Bronchus (tissue), 1 donor: ENCODE data around the genes WFIKKN2, SPAG9, NME1, MBTD1, CA10 and TOM1L1.

- PRO-cap = bidirectional peak, plus-strand start at chr17:50534600, minus-strand start at chr17:50534428
Measured at GRCh38 chr17:50534269-50534842, 1.8 kb downstream of the EPN3 start.

DNA sequence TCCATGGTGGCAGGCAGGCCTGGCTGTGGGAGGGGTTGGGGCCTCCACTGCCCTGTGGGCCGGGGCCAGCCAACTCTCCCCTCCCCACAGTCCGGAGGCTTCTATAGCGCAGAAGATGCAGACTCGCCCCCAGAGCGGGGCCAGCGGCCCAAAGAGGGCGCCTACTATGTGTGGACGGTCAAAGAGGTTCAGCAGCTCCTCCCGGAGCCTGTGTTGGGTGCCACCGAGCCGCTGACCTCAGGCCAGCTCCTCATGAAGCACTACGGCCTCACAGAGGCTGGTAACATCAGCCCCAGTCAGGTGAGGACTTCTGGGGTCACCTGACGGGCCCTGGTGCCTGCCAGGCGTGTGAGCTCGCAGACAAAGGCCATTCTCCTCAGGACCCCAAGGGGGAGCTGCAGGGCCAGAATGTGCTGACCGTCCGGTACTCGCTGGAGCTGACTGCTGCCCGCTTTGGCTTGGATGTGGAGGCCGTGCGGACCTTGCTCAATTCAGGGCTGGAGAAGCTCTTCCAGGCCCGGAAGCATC, 3.7 kb downstream of the SPATA20 start:
- PRO-cap = no peak

DNA sequence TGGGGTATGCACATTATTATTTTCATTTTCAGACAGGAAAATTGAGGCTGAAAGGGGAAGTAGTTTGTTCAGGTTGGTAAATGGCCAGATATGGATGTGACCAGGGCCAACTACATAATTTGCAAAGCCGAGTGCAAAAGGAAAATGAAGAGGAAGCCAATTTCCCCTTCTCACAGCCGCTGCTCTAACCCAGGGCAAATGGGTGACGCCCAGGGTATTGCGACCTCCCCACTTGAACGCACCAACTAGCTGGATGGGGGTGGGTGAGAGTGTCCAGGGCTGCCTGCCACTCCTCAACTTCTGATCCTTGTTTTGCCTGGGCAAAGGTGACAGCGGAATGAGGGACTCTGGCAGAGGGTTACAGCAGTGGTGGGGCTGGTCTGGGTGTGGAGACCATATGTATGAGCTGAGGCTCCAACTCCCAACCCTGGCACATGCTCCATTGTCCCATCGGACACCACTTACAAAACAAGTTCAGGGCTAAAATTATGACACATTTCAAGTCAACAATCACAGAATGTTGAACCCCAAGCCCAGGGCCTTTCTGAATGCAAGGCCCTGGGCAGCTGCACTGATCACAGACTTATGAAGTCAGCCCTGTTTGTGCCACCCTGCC, 1.7 kb downstream of the ANKRD40CL start:
- PRO-cap = no peak

GRCh38 chr17:50834420-50835442, 655 bp upstream of the WFIKKN2 start:
- PRO-cap = no peak

GRCh38 chr17:50835443-50835967, at the start of gene WFIKKN2:
WFIKKN2 (plus strand) TSS chr17:50835586.
- PRO-cap = no peak

GRCh38 chr17:50883943-50884373, 17.8 kb upstream of the TOB1 start:
- PRO-cap = no peak

DNA sequence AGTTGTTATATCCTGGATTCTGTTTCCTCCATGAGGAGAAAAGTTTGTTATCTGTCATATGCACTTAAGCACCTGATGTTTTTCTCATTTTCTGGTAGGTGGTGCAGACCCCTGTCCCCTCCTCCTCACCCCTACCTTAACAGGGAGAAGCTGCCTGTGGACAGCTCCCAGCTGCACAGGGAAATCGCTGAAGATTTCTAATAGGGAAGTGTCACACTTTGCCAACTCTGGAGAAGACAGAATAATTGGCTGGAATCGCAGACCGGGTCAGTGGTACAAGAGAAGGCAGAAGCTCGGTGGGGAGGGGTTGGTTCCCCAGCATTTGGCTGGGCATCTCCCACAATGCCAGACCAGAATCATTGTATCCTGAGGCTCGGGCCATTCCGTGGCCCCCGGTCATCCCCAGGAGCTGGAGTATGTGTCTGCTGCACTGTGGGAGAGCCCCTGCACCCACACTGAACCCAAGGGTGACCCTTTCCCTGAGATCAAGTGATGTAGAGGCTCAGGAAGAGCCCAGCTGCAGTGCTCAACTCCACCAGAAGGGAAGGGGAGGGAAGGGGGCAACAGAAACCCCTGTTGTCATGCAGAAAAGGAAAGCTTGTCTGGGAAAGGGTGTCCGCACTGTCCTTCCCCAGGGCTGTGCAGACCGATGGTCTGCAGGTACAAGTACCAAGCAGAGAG, 45.5 kb upstream of the TOB1 start:
- PRO-cap = no peak

DNA sequence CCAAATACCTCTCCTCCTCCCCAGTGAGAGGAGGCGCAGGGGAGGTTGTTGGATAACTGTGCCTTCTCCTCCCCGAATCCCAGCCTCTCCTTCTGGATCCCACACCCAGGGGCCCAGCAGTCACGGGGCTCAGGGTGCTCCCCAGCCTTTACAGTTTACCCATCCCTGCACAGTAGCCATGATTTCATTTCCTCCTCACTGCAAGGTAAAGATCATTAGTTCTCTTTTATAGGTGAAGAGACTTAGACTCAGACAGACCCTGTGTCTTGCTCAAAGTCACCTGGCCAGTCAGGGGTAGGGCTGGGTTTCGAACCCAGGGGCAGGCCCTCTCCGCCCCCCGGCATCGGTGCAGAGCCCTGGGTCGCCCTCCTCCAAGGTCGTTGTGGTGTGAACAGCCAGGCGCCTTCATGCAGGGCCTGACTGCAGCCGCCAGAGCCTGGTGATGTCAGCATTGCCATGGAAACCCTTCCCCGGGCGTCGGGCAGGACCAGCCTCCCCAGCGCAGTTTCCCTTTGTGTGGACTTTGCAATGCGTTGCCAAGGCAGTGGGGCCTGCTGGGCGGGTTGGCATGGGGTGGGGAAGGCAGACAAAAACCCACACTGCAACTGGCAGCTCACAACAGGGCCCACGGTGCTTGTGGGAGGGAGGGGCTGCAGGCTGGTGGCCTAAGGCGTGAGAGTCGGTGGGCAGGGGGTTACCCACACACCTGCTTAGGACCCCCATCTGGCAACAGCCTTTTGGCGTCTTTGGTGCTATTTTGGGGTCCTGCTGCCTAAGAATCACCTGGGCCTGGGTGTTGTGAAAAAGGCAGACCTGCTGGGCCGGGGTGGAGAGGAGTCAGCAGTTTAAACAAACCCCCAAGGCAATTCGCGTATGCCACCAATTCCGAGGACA, 53.5 kb upstream of the TOB1 start:
- PRO-cap = bidirectional peak, plus-strand start at position 585 of the sequence, minus-strand start at position 382 of the sequence

GRCh38 chr17:50935813-50936063, 69.6 kb upstream of the TOB1 start:
- PRO-cap = no peak

GRCh38 chr17:50946408-50947220, 80.5 kb upstream of the TOB1 start:
- PRO-cap = no peak

DNA sequence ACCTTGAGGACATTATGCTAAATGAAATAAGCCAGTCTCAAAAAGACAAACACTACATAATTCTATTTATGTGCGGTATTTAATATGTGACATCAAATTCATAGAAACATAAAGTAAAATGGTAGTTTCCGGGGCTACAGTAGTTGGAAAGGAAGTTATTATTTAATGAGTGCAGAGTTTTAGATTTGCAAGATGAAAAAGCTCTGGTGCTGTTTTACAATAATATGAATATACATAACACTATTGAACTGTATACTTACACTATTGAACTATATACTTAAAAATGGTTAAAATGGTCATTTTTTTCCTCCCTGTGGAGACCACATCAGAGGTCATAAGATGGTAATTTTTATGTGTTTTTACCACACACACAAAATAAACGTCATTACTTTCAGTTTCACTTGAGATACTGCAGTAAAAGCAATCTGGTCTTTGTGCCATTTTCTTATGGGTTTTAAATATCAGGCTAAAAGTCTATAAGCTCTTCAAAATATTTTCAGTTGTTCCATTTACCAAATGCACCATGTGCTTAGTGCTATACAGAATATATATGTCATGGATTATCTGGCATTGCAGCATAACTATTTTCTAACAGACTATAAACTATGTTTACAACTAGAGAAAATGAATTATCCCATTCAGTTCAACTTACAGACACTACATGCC, 90.9 kb downstream of the SPAG9 start:
- PRO-cap = no peak

- PRO-cap = bidirectional peak, plus-strand start at chr17:51120439, minus-strand start at chr17:51120394; bidirectional peak, plus-strand start at chr17:51120983, minus-strand start at chr17:51120865
Measured at GRCh38 chr17:51120295-51120926, at the start of gene SPAG9. SPAG9 (minus strand) TSS chr17:51120868.

DNA sequence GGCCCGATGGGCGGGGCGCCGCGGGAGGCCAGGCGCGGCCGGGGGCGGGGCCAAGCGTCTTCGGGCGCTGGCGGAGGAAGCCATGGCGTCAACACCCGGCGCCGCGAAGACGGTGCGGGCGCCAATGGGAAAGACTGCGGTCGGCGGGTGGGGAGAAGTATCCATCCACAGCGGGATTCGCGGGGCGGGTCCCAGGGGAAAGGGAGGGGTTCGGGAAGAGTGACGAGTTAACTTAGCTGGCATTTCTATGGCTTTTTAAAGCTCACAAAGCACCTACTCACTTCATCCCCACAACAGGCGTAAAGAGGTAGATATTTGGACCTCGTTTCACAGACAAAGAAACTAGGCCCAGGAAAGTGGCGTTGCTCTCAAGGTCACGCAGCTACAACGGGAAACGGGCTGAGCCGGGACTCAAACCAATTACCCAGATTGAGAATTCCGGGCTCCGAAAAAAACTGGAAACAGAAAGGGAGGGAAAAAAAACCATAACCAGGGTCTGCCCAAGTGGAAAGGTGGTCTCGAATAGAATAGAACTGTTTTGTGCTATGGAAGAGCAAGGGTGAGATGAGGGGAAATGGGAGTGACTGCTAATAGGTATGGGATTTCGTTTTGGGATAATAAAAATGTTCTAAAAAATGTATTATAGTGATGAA, 385 bp upstream of the SPAG9 start:
- PRO-cap = bidirectional peak, plus-strand start at position 57 of the sequence, minus-strand start outside the sequence

DNA sequence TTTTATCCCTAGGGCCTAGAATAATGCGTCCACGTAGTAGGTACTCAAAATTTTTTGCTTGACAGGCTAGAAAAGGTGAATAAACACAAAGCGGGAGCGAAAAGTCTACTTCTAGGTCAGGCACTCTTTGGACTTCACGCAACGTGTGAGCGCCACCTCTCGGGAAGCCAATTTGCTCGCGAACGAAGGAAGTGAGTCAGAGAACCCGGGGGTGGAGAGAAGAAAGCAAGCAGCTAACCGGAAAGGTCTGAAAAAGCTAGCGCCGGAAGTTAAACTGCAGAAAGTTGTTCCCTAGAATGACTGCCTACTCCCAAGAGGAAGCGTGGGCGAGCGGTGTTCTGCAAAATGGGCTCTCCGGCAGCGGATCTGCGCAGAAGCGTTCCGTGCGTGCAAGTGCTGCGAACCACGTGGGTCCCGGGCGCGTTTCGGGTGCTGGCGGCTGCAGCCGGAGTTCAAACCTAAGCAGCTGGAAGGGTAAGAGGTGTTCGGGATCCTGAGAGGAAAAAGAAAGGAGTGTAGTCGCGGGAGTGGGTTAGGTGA, at the start of gene NME1:
Gene NME1 (plus strand): TSS at position 371 of the 540 bp plus-strand sequence.
- PRO-cap = bidirectional peak, plus-strand start at position 421 of the sequence, minus-strand start at position 147 of the sequence

- PRO-cap = unidirectional peak, minus-strand start at chr17:51259844
Measured at GRCh38 chr17:51259072-51259896, 565 bp downstream of the MBTD1 start.

GRCh38 chr17:51259897-51260662, at the start of gene MBTD1:
MBTD1 (minus strand) TSS chr17:51260049.
- PRO-cap = bidirectional peak, plus-strand start at chr17:51260553, minus-strand start at chr17:51260084

DNA sequence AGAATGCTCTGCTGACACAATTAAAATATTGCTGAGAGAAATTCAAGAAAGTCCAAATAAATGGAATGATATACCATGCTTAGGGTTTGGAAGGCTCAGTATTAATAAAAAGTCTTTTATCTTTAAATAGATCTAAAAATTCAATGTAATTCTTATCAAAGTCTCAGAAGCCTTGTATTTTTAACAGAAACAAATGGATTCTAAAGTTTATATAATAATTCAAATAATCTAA, 180.6 kb downstream of the CA10 start:
- PRO-cap = no peak

- PRO-cap = no peak
Measured at GRCh38 chr17:52158183-52159320, at the start of gene CA10. CA10 (minus strand) TSS chr17:52158714.

DNA sequence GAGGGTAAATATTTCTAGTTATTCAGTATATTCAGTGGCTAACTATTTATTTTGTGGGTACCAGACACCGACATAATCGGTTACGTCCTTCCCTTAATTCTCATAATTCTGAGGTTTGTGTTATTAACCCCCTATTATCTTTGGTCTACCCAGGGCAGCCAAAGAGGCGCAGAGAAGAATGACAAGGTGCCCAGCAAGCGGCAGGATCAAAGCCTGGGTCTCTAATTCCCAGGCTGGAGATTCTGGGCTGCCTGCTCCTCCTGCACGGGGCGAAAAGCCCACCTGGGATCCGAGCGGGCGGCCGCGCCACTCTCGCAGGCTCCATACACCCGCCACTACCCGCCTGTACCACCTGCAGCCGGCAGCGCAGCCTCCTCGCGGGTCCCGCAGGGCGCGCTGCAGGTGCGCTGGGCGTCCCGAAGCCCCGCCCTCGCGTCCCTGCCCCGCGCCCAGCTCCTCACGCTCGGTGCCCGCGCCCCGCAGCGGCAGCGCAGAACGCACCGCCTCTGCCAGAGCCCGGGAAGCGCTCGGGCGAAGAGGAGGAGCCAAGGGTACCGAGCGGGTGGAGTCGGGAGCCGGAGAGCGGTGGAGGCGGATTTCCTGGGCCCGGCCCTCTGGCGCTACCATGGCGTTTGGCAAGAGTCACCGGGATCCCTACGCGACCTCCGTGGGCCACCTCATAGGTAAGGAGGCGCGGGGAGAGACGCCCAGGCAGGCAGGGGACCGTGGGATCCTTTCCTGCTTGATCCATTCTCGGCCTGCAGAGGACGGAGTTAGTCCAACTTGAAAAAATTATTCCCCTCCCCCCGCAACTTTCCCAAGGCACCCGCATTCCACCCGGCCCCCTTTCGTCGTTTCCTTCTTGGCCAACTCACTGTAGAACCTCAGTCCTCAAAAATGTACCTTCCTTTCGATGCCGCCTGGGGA, at the start of gene TOM1L1:
Gene TOM1L1 (plus strand): TSS at position 612 of the 927 bp plus-strand sequence.
- PRO-cap = bidirectional peak, plus-strand start at position 512 of the sequence, minus-strand start at position 497 of the sequence

DNA sequence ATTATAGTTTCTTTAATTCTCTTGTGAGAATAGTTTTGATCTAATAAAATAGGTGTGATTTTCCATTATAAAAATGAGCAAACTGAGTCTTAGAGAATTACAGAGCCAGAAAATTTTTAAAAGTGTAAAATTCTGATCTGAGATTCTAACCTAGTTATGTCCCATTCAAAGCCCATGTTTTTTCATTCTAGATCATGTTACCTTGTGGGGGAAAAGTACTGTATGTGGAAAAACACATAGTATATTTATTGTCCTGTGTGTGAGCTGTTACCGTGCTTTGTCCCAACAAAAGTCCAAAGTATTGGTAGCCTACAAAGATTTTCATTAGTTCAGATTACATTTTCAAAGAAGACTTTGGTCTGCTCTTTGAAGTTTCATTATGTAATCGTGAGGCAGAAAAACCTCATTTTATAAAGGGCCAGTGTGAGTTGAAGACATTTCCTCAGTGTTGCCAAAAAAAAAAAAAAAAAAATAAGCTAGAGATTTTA, 100.2 kb downstream of the STXBP4 start:
- PRO-cap = no peak